Sciatic nerve (tissue), 1 donor: ENCODE data around the gene RNF148.

GRCh38 chr7:117773678-117773943 lies 99.6 kb downstream of the CTTNBP2 start:
- PRO-cap, result unidirectional peak, plus-strand start at chr7:117773863

- PRO-cap, result no peak
These were observed 62.6 kb downstream of the CTTNBP2 start for GRCh38 chr7:117810521-117811169.

DNA sequence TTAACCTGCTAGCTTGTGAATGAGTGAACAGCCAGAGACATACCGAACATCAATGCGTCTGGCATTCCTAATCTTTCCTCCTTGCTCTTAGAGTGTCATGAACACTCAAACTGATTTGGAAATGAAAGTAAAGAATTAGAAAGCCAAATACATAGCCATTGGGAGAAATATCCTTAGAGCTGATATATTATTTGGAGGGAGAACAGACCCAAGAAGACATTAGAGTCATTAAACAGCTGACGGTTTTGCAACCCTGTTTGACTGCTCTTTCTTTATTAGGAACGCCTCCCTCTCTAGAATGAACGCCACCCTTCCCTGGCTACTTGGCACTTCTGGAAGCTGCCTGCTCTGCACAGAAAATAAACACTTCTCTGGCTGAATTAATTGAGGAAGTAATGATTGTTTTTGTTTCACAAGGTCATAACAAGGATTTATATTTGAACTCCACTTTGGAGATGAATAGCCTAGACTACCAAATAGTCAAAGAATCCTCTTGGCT lies 42.8 kb downstream of the CTTNBP2 start:
- PRO-cap, result no peak

GRCh38 chr7:117963900-117964144 lies 90.6 kb upstream of the CTTNBP2 start:
- PRO-cap, result no peak

GRCh38 chr7:118007014-118007421 lies 133.8 kb upstream of the CTTNBP2 start:
- PRO-cap, result no peak

- PRO-cap, result no peak
These were observed 14.4 kb downstream of the CPED1 start for GRCh38 chr7:121002750-121003561.

DNA sequence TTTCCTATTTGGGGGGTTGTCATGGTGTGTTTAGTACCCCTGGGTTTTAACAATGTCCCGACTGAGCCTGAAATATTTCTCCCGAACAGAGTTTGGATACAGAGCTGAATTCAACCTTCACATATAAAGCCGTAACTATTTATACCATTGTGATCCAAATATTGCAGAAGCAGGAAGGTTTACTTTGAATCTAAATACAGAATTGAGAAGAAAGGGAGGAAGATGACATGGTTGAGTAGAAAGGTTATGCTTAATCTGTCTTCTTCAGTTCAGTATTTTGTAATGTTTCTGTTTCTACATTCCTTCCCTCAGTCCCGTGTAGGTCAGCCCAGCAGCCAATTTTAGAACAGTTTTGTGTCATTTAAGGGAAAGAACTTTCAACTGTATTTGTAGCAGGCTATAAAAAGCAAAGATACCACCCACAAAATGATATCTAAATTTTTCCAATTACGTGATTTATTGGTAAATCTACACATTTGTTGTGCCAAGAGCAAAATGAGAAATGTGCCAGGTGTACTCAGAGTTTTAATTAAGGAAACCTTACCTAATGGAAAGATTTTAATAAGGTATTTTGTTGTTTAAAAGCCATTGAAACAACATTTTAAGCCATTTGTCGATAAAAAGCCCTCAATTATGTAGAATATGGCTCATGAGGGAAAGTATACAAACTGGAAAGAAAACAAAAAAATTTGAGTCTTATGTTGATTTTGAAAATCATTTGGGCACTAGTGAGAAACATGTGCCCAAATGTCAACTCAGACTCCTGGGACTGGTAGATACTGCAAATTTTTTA lies 97.5 kb downstream of the CPED1 start:
- PRO-cap, result no peak

DNA sequence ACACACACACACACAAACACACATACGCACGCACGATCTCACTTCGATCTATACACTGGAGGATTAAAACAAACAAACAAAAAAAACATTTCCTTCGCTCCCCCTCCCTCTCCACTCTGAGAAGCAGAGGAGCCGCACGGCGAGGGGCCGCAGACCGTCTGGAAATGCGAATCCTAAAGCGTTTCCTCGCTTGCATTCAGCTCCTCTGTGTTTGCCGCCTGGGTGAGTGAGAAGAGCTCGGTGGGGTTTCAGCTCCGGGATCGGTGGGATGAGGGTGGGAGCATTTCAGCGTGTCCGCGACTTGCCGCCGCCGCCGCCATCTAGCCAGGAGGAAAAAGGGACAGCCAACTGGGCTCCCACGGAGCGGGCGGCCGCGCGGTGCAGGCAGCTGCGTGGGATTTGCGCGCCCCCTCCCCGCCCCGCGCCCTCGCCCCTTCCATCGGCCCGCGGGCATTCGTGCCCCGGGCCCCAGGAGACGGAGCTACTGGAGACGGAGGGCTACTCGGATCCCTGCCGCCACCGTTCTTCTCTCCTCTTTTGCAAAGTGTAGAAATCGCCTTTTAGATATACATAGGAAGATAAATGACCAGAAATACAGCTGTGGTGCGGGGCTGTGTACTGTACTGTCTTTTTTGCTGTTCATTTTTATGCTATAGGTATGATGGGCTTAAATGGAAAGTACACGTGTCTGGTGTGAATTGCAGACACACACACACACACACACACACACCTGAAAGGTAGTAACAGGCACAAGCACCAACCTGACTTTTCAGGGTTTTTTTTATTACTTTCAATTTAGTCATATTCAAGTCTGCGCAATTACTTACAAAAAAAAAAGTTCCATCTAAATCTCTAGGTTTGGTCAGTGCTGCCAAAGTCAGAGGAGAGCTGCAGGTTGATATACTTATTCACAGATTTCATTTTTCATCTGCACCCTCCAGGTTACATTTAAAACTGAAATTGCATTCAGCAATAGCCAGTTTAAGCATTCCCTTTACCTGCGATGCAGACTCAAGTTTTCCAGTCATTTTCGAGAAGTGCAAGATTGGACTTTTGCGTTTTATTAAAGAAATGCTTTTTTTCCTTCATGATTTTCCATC lies 725 bp downstream of the PTPRZ1 start:
- PRO-cap, result no peak

- PRO-cap, result no peak
These were observed 399 bp downstream of the RNF148 start for GRCh38 chr7:122702272-122702774.

DNA sequence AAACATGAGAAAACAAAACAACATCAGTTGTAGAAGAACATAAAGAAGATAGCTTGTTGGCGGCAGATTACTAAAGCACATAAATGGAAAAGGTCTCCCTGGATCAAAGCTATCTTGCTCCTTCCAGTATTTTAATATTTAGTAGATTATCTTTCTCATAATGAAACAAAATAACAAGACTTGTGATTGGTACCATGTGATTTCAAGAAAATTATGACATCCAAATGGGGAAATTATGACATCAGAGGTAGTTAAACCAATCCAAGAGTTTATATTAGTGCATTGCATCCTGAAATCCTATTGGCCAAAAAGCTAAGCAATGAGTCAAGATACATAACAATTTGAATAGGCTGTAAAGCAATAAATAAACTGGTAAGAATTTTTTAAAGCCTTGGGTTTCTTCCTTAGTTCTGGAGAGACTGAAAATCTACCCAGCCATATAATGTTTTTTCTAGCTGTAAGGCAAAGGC lies at the start of gene RNF148:
RNF148 (minus strand) TSS at position 148 of the 470 bp plus-strand sequence.
- PRO-cap, result no peak

DNA sequence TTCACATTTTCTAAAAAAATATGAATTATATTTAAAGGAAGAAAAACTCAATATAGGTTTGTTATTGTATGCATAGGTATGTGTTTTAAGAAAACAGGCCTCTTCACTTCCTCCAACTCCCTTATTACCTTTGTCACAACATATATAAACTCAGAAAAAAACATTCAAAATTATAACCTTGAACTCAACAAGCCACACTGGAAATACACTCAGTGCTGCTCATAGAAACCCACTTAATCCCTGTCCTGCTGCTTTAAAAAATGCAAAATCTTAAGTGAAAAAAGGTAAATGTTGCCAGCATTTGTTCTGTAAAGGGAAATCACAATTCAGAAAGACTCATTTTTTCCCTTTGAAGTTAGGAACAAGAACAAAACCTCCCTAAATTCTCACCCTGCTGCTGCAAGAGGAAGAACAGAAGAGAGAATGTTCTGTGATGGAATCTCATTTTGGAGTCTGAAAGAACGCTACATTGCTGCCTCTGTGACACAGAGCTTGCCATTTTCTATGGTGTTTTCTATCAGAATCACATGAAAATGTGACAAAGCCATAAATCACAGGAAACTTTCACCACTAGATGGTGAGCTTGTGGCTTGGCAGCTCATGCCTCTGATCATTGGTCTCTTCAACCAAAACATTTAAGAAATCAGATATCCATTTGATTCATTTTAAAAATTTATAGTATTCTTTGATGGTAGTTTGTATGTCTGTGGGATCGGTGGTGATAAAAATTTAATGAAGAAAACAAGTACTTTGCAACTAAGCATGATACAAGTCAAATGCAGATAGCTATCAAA lies 83.1 kb downstream of the CADPS2 start:
- PRO-cap, result no peak

GRCh38 chr7:122848122-122848719 lies 38.0 kb downstream of the CADPS2 start:
- PRO-cap, result no peak

GRCh38 chr7:122885873-122886356 lies 345 bp downstream of the CADPS2 start:
- PRO-cap, result bidirectional peak, plus-strand start at chr7:122886220, minus-strand start at chr7:122886230

GRCh38 chr7:123041034-123041404 lies 45.5 kb upstream of the TAS2R16 start:
- PRO-cap, result no peak

- PRO-cap, result no peak
These were observed 906 bp upstream of the ASB15 start for GRCh38 chr7:123600678-123601152.

DNA sequence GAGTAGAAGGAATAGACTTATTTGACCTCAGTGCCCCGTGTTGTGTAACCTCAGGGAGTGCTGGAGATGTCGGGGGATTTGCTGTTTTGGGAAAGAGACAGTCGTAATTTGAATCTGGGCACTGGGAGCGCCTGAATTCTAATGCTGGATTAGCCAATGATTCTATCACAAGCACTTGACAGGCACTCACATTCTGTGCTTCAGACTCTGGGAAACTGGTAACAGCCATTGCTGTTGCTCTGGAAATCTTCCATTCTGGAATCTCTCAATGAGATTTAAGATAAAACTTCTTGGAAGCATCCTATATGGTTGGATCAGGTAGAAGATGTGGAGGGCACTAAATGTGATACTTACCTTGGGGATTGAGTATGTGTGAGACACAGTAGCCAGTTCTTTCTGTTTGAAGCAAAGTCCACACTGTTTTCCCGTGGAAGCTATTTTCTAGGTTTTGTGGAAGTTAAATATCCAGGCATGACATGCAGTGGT lies 13.6 kb upstream of the LMOD2 start:
- PRO-cap, result no peak

GRCh38 chr7:123683826-123684636 lies 28.4 kb downstream of the LMOD2 start:
- PRO-cap, result no peak

GRCh38 chr7:123763134-123763462 lies 14.3 kb upstream of the WASL start:
- PRO-cap, result no peak

GRCh38 chr7:124763966-124764659 lies 1.5 kb downstream of the GPR37 start:
- PRO-cap, result no peak

DNA sequence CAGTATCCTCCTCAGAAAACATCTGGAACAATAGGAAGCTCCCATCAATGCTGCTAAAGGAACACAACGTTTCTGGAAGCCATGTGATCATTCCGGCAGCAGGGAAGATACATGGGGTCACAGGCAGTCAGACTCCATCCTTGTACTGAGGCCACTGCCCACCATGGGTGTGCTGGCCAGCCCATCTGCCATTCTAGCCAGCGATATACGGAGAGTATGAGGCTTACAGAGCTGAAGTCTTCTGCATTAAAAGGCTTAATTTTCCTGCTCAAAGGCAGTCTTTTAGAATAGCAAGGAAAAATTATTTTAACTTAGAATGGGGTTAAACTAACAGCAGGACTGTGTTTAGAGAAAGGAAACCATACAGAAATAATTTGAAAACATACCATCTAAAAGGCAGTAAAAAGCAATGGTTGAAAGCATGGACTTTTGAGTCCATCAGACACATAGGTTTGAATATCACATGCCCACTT lies 25.0 kb downstream of the GRM8 start:
- PRO-cap, result no peak